ENCODE results near the genes MYL11, ZNF747 and ZNF629.

GRCh38 chr16:29810367-29811399 is 1.3 kb upstream of the PRRT2 start:
- RRBS = no CpG with 5 or more reads among the region's 24 CpGs

- RRBS = no CpG with 5 or more reads among the region's 8 CpGs
Measured at GRCh38 chr16:29824474-29825006, 4.3 kb downstream of the MVP start.

- RRBS = no CpG with 5 or more reads among the region's 9 CpGs
Measured at GRCh38 chr16:29943897-29944514, 17.9 kb upstream of the TMEM219 start.

DNA sequence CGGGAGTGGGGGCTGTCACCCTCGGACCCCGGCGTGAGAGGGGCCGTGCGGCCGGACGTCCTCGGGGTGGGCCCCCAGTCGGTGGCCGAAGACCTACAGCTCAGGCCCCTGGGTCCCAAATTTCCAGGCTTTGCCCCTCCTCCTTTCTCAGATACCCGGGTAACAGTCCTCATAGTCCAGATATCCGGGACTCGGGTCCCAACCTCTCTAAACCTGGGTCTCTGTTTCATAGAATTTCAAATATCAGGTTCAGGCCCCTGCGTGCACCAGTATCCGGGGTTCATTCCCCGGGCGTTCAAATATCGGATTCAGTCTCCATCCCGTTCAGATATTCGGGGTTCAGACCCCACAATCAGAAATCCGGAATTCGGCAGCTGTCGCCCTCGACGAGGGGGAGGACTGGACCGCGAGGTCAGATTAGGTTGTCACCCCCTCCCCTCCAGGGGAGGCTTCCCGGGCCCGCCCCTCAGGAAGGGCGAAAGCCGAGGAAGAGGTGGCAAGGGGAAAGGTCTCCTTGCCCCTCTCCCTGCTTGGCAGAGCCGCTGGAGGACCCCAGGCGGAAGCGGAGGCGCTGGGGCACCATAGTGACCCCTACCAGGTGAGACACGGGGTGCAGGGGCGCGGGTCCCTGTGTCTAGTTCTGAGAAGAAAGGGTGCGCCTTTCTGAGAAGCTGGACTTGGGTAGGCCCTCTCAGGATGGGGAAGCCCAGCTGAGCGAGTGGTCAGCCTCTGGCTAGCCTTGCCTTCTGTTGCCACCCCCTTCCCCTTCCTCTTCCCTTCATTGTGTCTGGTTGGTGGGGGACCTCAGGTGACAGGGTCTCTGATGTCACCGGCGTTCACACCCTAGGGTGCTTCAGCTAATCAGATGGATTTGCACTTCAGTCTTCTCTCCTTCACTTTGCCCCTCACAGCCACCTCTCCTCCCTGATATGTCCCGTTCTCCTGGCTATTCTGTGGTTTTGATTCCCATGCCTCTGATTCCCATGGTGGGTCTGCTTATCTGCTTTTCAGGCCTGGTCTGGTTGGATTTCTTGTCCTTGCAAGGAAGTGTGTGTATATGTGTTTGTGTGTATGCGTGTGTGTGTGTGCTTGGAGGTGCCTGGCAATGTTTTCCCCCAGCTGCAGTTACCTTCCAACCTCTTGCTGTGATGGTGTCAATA is 763 bp downstream of the TAOK2 start:
- RRBS = under 1% methylated on average over 20 of the region's 45 CpGs

DNA sequence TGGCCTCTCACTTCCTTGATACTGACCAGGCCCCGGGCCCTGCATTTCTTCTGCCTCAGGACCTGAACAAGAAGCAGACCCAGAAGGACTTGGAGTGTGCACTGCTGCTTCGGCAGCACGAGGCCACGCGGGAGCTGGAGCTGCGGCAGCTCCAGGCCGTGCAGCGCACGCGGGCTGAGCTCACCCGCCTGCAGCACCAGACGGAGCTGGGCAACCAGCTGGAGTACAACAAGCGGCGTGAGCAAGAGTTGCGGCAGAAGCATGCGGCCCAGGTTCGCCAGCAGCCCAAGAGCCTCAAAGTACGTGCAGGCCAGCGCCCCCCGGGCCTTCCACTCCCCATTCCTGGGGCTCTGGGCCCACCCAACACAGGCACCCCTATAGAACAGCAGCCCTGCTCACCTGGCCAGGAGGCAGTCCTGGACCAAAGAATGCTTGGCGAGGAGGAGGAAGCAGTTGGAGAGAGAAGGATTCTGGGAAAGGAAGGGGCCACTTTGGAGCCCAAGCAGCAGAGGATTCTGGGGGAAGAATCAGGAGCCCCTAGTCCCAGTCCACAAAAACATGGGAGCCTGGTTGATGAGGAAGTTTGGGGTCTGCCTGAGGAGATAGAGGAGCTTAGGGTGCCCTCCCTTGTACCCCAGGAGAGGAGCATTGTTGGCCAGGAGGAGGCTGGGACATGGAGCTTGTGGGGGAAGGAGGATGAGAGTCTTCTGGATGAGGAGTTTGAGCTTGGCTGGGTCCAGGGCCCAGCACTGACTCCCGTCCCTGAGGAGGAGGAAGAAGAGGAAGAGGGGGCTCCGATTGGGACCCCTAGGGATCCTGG is 9.0 kb downstream of the HIRIP3 start:
- RRBS = no CpG with 5 or more reads among the region's 23 CpGs

DNA sequence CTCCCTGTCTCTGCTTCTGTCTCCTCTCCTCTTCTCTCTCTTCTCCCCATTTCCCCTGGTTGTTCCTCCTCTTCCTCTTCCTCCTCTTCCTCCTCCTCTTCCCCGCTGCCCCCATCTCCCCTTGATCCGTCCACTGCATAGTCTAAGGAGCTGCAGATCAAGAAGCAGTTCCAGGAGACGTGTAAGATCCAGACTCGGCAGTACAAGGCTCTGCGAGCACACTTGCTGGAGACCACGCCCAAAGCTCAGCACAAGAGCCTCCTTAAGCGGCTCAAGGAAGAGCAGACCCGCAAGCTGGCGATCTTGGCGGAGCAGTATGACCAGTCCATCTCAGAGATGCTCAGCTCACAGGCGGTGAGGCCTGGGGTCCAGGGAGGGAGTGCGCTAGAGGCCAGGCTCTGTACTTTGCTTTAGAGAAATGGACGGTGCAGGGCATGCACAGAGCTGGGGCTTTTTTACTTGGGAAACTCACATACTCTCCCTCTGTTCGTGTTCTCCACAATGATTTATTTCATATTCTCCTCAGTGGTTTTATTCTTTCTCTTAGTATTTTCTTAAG is 5.9 kb downstream of the HIRIP3 start:
- RRBS = no CpG with 5 or more reads among the region's 14 CpGs

DNA sequence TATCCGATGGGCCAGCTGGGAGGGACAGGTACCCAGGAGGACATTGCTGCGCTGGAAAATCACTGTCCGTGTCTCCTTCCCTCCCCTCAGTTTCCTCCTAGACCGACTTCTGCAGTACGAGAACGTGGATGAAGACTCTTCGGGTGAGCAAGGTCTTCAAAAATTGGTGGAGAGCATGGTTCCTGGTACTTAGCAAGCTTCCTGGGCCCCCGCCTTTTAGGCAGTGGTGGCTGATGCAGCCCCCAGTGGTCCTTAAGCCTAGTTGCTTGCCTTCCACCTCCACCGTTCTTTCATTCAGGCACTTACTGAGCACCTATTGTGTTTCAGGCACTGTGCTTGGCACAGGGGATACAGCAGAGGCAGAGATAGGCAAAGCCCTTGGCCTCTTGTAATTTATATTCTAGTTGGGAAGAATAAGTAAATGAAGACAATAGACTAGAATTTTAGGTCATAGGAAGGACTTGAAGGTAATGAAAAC is 716 bp downstream of the INO80E start:
- RRBS = no CpG with 5 or more reads among the region's 9 CpGs

DNA sequence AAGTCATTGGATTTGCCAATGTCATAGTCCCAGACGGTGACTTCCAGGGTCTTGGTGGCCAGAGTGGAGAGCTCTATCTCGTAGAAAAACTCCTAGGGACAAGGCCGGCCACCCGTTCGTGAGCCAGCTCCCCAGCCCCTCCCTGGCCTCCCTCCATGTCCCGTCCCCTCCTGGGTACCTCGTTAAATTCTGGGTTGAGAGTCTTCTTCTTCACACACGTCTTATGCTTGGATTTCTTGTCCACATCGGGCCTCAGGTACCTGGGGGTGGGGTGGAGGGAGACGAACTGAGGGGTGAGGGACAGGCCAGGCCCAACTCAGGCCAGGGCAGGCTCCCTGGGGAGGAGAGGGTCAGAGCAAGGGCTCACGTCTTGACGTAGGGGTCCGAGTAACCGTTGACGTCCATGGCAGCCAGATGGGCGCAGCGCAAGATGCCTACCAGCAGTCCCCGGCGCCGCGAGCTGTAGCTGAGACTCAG is 4.4 kb downstream of the DOC2A start:
- RRBS = no CpG with 5 or more reads among the region's 21 CpGs

DNA sequence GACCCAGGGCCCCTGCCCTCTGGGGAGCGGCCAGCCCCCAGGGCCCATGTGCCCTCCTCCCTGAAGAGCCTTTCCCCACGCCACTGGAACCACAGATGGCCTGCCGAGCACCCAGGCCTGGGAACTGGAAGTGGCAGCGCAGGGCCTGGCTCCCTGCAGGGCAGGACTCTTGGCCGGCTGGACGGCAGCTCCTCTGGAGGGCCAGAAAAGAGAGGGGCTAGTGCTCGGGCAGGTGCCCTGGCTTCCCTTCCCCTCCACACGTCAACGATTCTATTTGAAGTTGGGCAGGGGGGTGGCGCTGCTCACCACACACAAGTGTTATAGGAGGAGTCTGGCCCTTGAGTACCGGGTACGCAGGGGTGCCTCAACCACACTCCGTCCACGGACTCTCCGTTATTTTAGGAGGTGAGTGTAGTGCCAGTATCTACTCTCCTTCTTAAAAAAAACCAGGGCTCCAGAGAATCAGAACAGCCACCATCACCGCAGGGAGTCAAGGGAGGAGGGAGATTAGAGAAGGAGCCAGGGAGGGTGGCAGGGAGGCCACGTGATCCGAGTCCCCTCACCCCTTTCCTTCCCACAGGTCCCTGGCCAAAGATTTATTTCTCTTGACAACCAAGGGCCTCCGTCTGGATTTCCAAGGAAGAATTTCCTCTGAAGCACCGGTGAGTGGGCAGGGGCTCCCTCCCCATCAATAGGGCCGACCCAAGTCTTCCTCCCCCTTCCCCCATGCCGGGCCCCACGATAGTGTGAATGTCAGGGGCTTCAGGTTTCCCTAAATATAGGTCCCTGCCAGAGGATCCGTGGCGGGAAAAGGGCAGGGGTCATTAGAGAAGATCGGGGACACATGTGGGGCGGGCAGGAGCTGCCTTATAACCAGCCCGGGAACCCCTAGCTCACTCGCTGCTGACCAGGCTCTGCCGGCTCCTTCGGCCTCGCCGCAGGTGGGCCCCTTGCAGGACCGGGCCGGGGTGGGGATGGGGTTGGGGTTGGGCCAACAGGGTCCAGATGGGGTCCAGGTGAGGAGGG is 1.4 kb upstream of the ALDOA start:
- RRBS = 1% methylated on average over 9 of the region's 35 CpGs

GRCh38 chr16:30329688-30329938 is 25.5 kb downstream of the CD2BP2 start:
- RRBS = no CpG with 5 or more reads among the region's 6 CpGs

GRCh38 chr16:30374411-30374880 is at the start of gene MYL11:
Gene MYL11 (plus strand): TSS chr16:30374802.
- RRBS = no CpG with 5 or more reads among the region's 8 CpGs

DNA sequence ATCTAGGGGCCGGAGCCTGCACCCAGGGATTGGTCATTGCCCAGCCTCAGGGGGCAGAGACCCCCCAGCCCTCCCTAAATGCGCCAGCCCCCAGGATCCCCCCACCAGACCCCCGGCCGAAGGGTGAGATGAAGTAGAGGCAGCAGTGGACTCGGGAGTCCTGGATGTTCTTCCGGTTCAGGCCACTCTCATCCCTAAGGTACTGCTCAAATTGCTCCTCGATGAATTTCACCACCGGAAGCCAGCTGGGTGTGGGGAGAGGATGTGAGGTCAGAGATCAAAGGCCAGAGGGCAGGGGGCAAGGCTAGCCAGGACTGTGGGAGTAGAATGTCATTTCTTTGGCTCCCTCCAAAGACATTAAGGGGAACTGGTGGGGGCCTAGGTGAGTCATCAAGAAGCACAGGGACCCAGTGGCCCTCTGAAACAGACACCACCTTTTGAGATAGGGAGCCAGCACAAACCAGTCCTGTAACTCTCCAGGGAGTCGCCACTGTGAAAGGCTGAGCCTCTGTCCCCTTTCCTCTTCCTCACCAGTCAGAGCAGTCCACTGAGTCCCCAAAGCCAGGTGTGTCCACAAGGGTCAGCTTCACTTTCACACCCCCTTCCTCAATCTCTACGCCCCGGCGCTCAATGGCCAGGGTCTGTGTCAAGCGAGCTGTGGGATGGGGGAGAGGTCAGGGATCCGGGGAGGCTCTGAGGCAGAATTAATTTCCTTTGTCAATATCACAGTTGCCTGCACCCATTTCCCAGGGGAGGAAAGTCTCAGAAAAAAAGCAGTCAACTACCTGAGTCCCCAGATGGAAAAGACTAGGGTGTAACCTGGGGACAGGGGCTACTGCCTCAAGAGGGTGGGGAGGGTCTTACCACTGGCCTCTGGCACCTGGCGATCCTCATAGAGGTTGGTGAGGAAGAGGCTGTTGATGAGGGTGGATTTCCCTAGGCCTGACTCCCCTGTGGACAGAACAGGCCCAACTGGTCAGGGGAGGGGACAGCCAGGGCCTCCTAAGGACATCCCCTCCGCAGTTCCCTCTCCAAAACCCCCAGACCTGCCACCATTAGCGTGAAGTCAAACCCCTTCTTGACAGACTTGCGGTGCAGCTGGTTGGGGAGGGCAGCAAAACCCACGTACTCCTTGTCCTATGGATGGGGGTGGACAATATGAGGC is 750 bp downstream of the SEPTIN1 start:
- RRBS = 76% methylated on average over 8 of the region's 19 CpGs

GRCh38 chr16:30534147-30535206 is at the start of gene ZNF747:
Gene ZNF747 (minus strand): TSS chr16:30534858.
- RRBS = 5% methylated on average over 17 of the region's 91 CpGs

- RRBS = 96% methylated on average over 10 of the region's 48 CpGs
Measured at GRCh38 chr16:30603573-30604849, 6.2 kb downstream of the ZNF689 start.

DNA sequence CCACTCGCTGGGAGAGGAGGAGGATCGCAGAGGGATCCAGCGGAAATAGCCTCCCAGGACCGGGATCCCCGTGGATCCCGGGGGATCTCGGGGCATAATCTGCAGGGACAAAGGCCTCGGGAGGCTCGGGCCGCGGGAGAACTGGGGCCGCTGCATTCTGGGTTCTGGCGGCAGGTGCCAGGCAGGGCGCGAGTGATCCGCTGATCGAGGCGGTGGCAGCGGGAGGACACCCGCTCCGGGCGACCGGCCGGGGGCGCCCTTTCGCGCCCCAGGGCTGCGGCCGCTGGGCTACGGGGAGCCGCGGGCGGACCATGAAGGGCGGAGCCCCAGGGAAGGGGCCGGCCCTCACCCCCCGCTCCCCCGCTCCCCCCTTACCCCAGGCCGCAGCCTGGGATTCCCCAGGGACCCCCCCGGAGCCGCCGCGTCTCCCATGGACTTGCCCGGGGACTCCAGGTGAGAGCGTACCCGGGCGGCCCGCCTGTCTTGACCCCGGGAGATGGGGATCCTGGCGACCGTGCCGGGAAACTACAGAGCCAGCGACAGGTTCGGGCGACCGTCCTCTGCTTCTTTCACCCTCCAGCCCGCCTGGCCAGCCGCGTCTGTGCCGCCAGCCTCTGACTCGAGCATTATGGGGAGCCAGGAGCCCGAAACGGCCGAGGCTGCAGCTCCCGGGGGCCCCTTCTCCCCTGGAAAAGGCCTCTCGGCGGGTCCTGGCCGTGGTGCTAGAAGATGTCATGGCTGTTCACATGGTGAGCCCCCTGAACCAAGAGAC is 642 bp downstream of the PRR14 start:
- RRBS = 6% methylated on average over 2 of the region's 67 CpGs

- RRBS = 75% methylated on average over 2 of the region's 6 CpGs
Measured at GRCh38 chr16:30660870-30661097, 2.6 kb downstream of the FBRS start.

DNA sequence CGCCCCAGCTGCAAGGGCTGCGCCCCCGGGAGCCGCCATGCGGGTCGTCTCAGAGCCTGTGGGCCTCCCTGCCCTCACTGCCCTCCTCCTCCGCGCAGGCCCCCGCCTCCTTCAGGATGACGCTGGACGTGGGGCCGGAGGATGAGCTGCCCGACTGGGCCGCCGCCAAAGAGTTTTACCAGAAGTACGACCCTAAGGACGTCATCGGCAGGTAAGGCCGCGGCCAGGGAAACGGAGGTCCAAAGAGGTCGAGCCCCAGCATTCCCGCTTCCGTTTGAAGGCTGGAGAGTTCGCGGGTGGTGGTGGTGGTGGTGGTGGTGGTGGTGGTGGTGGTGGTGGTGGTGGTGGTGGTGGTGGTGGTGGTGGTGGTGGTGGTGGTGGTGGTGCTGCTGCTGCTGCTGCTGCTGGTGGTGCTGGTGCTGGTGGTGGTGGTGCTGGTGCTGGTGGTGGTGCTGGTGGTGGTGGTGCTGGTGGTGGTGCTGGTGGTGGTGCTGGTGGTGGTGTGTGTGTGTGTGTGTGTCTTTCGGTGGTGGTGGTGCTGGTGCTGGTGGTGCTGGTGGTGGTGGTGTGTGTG is 567 bp downstream of the PHKG2 start:
- RRBS = no CpG with 5 or more reads among the region's 27 CpGs

- RRBS = no CpG with 5 or more reads among the region's 1 CpG
Measured at GRCh38 chr16:30774621-30774973, 12.4 kb downstream of the ZNF629 start.

DNA sequence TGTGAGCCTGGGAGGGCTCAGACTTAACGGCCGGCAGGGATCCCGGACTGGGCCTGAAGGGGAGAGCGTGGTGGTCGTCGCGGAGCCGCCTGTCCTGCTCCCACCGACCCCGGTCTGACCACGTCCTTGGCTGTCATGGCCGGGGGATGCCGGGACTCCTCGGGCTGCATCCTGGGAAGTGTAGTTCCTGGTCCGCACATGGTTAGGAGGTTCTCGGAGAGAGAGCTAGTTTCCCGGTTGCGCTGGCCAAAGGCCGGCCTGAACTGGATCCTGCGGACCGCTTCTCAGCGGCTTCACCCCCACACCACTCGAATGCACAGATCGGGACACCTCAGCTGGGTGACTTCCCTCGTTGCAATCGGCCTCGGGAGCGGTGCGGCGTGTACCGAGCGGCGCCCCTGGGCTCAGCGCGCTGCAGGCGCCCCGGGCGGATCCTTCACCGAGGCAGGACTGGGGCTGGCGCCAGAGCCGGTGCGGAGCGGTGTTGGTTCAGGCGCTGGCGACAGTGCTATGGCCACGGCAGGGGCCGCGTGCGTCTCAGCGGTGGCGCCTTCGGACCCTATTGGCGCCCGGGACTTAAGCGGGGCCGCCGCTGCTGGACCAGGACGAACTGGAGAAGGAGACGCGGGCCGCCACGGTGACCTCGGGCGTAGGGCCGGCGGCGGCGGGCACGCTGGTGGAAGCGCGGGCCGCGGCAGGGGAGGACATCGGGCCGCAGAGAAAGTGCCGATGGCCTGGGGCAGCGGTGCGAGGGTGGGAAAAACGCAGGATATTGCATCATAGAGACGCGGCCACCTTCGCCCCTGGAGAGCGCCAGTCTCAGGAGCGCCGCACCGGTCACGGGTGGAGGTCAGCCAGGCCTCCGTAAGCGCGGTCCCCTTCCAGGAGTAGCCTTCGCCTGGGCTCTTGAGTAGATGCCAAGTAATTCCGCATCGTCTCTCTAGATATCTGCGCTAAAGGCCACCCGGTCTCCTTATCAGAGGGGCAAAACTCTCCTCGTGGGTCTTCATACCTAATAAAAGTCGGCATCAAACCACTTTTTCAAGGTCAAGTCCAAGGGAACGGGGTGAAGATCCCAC is 11.4 kb downstream of the ZNF629 start:
- RRBS = 1% methylated on average over 32 of the region's 98 CpGs

GRCh38 chr16:30787086-30787837 is at the start of gene ZNF629:
Gene ZNF629 (minus strand): TSS chr16:30787205.
- RRBS = 4% methylated on average over 3 of the region's 28 CpGs

Data from cardiac fibroblast (primary cell).